Heart left ventricle (tissue), 7 donors: ENCODE measurements around a stretch of chr15.

DNA sequence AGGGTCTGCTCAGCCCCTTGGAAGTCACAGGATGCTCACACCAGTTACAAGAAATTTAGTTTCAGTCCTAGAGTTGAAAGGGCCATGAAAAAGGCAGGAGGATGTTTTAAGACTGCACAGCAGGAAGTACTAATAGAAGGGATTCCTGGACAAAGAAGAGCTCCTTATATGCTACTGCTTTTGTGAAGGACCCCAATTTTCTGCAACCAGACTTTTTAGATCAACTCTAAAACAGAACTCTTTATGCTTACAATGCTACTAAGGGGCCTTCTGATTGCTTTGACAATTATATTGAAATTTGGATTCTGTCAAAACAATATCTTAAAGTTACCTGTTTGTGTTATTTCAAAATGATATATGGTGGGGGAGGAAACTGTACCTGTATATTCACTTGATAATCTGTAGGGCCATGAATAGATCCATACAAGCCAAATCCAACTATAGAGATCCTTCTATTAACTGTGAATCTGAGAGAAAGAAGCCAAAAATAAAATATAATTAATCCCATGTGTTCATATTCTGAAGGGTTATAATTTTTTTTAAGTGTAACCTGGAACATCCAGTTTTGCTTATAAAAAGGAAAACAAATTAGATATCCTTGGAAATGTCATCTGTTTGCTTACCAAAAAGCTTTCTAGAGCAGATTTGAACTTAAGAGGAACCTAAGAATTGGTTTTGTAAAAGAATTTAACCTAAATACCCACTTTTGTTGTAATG, 9.0 kb upstream of the C15orf40 start:
- PRO-cap, 6 experiments, result no peak in any of the 6 experiments
- RAMPAGE, long total RNA, 2 experiments, result no peak in any of the 2 experiments

- PRO-cap, 6 experiments, result no peak in any of the 6 experiments
- RAMPAGE, long total RNA, 2 experiments, result no peak in any of the 2 experiments
- RRBS, result no CpG with 5 or more reads among the region's 4 CpGs
These were observed 1.7 kb downstream of the HDGFL3 start for GRCh38 chr15:83205739-83206412.

DNA sequence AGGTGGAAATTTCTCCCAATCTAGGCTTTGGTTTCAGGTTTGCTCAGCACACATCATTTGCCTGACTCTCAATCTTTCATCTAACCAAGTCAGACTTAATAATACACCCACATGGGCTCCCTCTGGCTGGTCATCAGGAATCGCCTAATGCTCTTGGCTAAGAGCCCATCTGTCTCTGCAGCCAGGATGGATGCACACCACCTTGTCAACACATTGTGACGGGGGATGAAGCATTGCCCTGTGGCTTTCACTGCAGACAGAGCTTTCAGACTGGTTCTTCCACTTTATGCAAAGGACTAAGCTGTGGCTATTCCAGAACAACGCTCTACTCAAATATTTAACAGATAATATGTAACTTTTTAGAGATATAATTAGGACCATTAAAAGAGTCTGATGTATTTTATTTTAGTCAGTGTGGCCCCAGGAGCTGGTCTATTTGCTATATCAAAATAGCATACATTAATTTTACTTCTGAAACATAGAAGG, 3.1 kb upstream of the HDGFL3 start:
- PRO-cap, 6 experiments, result no peak in any of the 6 experiments
- RAMPAGE, long total RNA, 2 experiments, result no peak in any of the 2 experiments
- RRBS, result no CpG with 5 or more reads among the region's 3 CpGs

- PRO-cap, 6 experiments, result no peak in any of the 6 experiments
- RAMPAGE, long total RNA, 2 experiments, result no peak in any of the 2 experiments
These were observed 276.8 kb downstream of the ADAMTSL3 start for GRCh38 chr15:83930407-83931411.

DNA sequence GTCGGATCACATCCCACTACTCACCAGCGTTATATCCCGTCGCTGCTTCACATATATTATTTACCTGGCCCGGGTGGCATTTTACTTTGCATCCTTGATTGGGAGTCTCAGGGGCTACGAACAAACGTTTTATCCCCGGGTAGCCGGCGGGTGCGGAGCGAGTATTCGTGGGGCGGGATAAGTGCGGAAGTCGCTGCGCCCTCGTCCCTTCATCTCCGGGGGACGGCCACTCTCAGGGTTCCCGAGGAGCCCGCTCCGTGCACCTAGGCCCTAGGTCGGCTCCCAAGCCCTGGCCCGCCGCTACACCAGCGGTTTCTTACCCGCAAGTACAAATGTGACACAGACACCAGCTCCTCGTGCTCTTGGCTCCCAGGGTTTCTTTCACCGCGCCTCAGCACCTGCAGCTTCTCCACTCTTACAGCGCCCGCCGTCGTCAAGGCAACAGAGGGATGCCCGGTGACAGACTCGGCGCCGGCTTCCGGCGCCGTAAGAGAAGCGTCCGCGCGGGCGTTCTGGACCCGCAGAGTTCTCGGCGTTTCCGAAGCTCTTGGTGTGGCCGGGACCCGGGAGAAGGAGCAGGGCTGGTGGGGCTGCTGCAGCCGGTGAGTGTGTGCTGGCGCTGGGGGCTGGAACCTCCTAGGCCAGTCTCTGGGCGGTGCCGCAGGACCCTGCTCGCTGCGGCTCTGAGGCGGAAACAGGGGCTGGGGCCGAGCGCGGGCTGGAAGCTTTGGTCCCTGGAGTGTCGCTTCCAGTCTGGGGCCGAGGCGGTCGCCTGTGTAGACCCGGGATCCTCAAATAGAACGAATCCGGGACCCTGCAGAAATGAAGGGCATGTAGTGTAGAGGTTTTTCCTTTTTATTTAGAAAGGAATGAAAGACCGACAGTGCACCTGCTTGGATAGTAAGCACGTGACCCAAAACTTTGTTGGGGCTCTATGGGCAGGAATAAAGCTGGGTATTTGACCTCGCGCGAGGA, 155.6 kb upstream of the GOLGA6L4 start:
- PRO-cap, 6 experiments, result no peak in any of the 6 experiments
- RAMPAGE, long total RNA, 2 experiments, result no peak in any of the 2 experiments
- RRBS, result 2% methylated on average over 22 of the region's 75 CpGs

- PRO-cap, 6 experiments, result no peak in any of the 6 experiments
- RAMPAGE, long total RNA, 2 experiments, result no peak in any of the 2 experiments
- RRBS, result no CpG with 5 or more reads among the region's 1 CpG
These were observed 2.2 kb upstream of the NMB start for GRCh38 chr15:84660166-84660718.

- PRO-cap, 6 experiments, result peak in 6 of 6 experiments; most common plus-strand start chr15:84748149 (in 4); most common minus-strand start chr15:84748458 (in 6)
- RAMPAGE, long total RNA, 2 experiments, result no peak in any of the 2 experiments
- RRBS, result 2% methylated on average over 20 of the region's 65 CpGs
These were observed 373 bp upstream of the ZNF592 start for GRCh38 chr15:84747940-84748498.

DNA sequence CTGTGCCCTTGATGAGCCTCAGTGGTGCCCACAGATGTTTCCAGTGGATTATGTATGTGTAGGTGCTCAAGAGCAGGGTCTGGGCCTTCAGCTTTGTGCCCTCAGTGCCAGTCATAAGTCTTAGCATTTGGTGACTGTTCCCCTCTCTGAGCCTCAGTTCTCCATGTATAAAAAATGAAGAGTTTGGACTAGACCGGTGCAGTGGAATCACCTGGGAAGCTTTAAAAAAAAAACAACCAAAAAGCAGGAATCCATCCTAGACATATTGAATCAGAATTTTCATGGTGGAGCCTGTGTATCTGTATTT, 22.0 kb downstream of the ZNF592 start:
- PRO-cap, 6 experiments, result peak in 1 of 6 experiments; most common plus-strand start position 177 of the sequence (in 1)
- RAMPAGE, long total RNA, 2 experiments, result no peak in any of the 2 experiments
- RRBS, result no CpG with 5 or more reads among the region's 1 CpG

- PRO-cap, 6 experiments, result no peak in any of the 6 experiments
- RAMPAGE, long total RNA, 2 experiments, result no peak in any of the 2 experiments
- RRBS, result no CpG with 5 or more reads among the region's 3 CpGs
These were observed 25.3 kb downstream of the ZNF592 start for GRCh38 chr15:84773605-84774155.

- PRO-cap, 6 experiments, result no peak in any of the 6 experiments
- RAMPAGE, long total RNA, 2 experiments, result no peak in any of the 2 experiments
- RRBS, result no CpG with 5 or more reads among the region's 5 CpGs
These were observed 16.9 kb upstream of the ALPK3 start for GRCh38 chr15:84800196-84800805.

DNA sequence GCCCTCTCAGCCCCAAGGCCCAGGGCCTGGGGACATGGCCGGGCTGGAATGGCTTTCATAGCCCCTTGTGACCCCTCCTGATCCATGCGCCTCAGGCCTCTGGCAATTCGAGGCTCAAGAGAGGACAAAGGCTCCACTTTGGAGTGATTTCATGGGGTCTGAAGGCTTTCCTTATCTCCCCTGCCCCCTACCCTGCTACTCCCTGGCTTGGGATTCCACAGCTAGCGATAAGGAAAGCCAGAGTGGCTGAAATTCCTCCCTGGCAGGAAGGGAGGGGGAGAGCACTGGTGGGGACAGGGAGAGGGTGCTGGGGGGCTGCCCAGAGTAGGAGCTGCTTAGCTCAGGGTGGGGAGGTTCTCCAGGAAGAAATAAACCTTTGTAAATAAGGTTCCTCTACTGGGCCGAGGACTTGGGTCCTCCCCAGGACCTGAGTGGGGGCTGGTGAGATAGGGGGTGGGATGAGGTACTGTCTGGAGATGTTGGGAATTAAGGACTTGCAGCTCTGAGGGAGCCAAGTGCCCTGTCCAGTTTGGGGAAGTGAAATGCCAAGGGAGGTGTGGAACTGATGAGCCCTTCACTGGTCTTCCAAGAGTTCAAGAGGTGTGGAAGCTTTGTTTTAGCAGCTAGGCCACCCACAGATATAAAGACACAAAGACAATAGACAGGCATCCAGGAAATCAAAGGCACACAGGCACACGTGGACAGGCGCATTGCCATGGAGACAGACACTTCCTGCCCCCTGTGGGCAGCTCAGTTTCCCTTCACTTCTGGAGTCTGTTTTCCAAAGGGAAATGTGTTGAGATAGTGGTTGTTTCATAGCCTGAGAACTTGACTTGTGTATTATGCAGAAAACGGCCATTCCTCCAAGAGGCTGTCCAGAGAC, 789 bp downstream of the ALPK3 start:
- PRO-cap, 6 experiments, result peak in 3 of 6 experiments; most common plus-strand start position 299 of the sequence (in 2); most common minus-strand start position 650 of the sequence (in 2)
- RAMPAGE, long total RNA, 2 experiments, result no peak in any of the 2 experiments
- RRBS, result no CpG with 5 or more reads among the region's 8 CpGs

DNA sequence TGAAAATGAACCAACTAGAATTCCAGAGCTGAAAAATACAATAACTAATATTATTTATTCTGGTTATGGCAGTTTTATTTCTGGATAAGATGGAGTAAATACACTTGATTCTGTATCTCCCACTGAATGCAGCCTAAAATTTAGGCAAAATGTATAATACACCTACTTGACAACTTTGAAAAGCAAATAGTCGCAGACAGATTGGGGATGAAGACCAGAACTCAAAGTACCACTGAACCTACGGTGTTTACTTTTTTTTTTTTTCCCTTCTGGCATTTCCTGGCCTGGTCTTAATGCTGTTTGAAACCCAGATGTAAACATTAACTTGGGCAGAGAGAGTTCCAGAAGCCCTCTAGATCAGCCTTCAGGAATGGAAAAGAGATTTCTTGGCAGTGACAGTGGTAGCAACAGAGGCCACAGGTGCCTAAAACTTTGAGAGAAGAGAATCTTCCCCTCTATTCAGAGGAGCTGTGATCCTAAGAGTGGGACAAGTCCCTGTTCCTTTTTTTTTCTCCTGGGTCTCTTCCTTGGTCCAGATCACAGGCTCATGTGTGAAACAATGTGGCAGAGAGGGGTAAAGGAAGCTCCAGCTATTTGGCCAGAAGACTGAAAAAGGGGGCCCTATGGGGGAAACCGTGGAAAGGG, 27.8 kb downstream of the ALPK3 start:
- PRO-cap, 6 experiments, result no peak in any of the 6 experiments
- RAMPAGE, long total RNA, 2 experiments, result no peak in any of the 2 experiments
- RRBS, result no CpG with 5 or more reads among the region's 3 CpGs

- PRO-cap, 6 experiments, result no peak in any of the 6 experiments
- RAMPAGE, long total RNA, 2 experiments, result no peak in any of the 2 experiments
- RRBS, result no CpG with 5 or more reads among the region's 2 CpGs
These were observed 2.0 kb downstream of the PDE8A start for GRCh38 chr15:84983633-84984079.

DNA sequence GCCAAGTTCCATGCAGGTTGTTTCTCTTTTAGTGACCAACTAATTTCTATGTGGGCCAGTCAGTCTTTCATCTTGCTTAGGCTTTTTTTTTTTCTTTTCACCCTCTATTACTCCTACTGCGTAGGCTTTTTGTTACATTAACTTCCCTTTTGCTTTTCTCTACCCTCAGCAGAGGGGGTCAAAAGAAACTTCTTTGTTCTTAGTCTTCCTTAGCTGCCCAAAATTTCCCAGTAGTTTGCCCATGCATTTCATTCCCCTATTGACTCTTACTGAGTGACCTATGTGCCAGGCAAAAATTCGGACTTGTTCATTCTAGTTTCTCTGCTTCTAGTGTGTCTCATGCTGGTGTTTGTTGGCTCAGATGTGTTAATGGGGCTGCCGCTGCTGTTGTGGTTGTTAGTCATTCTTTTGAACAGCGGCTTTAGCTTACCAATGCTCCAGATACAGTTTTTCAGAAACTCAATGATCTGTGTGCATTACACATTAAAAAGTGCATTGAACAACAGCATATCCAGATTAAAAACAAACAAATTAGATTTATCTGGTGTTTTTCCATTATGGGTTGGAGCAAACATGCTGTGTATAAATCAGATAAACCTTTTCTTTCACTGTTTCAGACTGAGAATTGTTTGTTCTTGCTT, 42.9 kb downstream of the PDE8A start:
- PRO-cap, 6 experiments, result no peak in any of the 6 experiments
- RAMPAGE, long total RNA, 2 experiments, result no peak in any of the 2 experiments
- RRBS, result no CpG with 5 or more reads among the region's 4 CpGs

- PRO-cap, 6 experiments, result no peak in any of the 6 experiments
- RAMPAGE, long total RNA, 2 experiments, result no peak in any of the 2 experiments
- RRBS, result no CpG with 5 or more reads among the region's 2 CpGs
These were observed 51.2 kb downstream of the PDE8A start for GRCh38 chr15:85032705-85033394.

- PRO-cap, 6 experiments, result no peak in any of the 6 experiments
- RAMPAGE, long total RNA, 2 experiments, result no peak in any of the 2 experiments
- RRBS, result no CpG with 5 or more reads among the region's 2 CpGs
These were observed 101.8 kb downstream of the PDE8A start for GRCh38 chr15:85083358-85083926.

DNA sequence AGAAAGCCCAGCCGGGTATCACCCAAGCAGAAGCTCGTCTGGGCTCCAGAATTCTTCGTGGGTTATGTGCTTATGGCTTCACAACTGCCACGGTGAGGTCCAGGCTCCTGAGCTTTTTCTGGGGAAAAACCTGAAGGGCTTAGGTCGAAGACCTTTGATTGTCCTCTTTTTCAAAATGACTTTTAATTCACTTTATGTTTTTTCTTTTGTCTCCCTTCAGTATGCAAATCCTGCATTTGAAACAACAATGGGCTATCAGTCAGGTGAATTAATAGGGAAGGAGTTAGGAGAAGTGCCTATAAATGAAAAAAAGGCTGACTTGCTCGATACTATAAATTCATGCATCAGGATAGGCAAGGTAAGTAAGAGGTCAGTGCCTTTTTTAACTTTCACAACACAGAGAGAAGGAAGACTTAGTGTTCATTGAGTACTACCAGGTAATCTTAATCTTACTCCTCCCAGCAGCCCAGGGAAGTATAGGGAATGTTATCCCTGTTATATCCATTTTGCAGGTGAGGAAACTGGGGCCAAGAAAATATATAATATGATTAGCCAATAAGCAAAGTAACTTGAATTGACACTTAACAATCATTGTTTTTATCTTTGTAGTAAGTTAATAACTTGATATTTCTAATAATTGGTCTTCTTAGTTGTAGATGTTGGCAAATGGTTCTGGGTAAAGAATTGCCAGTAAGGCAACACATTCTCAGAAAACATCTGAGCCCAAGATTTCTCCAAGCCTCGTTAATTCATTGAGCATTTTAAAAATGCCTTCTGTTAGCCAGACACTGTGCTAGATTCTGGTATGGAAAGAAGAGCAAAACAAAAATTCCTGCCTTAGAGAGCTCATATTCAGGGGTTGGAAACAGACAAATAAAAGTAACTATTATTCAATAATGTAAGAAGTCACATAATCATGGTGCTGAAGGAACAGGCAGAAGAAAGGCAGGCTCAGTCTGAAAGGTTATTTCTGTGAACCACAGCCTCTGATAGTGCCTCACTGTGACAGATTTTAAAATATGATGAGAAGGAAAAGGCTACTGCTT, 109.5 kb downstream of the PDE8A start:
- PRO-cap, 6 experiments, result no peak in any of the 6 experiments
- RAMPAGE, long total RNA, 2 experiments, result no peak in any of the 2 experiments
- RRBS, result no CpG with 5 or more reads among the region's 7 CpGs

- PRO-cap, 6 experiments, result no peak in any of the 6 experiments
- RAMPAGE, long total RNA, 2 experiments, result no peak in any of the 2 experiments
- RRBS, result no CpG with 5 or more reads among the region's 3 CpGs
These were observed 119.7 kb downstream of the PDE8A start for GRCh38 chr15:85100997-85102060.

DNA sequence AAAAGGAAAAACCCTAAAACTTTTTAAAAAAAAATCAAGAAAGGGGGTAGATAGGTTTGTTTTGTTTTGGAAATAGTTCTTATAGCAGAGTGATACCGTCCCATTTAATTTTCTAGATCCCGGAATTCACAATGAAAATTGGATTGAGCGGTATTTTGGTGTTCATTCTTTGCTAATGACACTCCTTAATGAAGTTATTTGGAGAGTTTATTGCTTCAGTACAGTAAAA, 1.1 kb downstream of the AKAP13 start:
- PRO-cap, 6 experiments, result no peak in any of the 6 experiments
- RAMPAGE, long total RNA, 2 experiments, result no peak in any of the 2 experiments
- RRBS, result no CpG with 5 or more reads among the region's 3 CpGs

DNA sequence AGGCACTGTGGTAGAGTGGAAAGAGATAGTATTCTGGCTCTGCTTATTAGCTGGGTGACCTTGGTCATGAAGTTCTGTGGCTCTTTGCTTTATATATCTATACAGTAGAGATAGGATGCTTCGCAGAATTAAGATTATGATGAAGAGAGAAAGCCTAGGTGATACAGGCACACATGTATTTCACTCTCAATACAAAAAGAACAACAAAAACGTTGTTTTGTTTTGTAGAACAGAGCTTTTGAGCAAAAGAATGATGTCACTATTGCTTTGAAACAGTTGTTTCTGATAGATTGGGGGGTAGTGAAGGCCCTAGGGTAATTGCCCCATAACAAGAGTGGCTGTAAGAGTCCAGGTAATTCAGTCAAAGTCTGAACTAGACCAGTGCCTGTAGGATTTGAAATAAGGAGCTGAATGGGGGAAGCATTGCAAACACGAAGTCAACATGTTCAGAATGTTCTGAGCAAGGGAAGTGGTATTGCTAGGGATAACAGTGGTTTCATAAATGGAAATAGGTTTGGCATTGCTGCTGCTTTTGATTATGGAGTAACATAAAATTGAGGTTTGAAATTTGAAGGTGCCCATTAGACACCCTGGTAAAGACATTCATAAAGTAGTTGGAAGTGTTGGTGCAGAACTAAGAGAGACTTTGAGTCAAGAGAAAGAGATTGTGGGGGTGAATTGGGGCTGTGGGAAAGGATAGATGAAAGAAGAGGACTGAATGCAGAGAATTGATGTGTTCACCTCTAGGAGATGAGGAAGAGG, 188.4 kb downstream of the AKAP13 start:
- PRO-cap, 6 experiments, result no peak in any of the 6 experiments
- RAMPAGE, long total RNA, 2 experiments, result no peak in any of the 2 experiments
- RRBS, result no CpG with 5 or more reads among the region's 3 CpGs